ENCODE data around the genes THRSP and ALG8.

DNA sequence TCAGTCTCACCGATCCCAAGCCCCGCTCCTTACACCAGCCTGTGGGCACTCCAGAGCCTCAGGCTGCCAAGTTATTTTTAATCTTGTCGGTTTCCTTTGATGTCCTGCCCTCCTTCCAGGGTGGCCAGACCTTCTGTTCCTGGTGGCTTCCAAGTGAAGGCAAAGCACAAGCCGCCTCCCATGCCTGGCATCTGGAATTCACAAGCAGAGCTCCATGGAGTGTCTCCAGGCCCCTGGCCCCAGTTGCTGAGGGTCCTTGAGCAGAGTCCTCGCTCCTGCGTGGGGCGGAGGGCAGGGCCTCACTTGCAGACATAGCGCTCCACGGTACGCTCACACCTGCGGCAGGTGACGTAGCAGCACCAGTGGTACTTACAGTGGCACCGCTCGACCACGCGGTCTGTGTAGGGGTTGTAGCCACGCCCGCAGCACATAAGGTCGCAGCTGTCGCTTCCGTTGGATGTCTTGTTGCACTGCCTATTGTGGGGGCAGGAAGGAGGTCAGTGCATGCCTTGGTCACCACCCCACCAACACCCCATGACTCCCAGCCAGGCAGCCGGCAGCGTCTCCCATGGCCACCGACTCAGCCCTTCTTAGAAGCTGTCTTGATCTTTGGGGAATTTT is 19.4 kb downstream of the WNT11 start:
- PRO-cap = no peak
- RAMPAGE, long total RNA, 4 experiments = no peak in any of the 4 experiments

- PRO-cap = bidirectional peak, plus-strand start at chr11:76209058, minus-strand start at chr11:76208835
- RAMPAGE, long total RNA, 4 experiments = no peak in any of the 4 experiments
Measured at GRCh38 chr11:76208523-76209133, 2.3 kb upstream of the WNT11 start.

- PRO-cap = no peak
- RAMPAGE, long total RNA, 4 experiments = no peak in any of the 4 experiments
Measured at GRCh38 chr11:76247932-76248376, 41.7 kb upstream of the WNT11 start.

GRCh38 chr11:76351055-76351438 is 29.9 kb downstream of the THAP12 start:
- PRO-cap = no peak
- RAMPAGE, long total RNA, 4 experiments = no peak in any of the 4 experiments

GRCh38 chr11:76606164-76606890 is 64.2 kb downstream of the LRRC32 start:
- PRO-cap = no peak
- RAMPAGE, long total RNA, 4 experiments = no peak in any of the 4 experiments

GRCh38 chr11:76669734-76670520 is 620 bp downstream of the LRRC32 start:
- PRO-cap = bidirectional peak, plus-strand start at chr11:76670007, minus-strand start at chr11:76669958
- RAMPAGE, long total RNA, 4 experiments = start-site peak on the minus strand in 2 of 4 experiments, at chr11:76669821-76670021 at its widest, 12 to 18 reads per replicate

DNA sequence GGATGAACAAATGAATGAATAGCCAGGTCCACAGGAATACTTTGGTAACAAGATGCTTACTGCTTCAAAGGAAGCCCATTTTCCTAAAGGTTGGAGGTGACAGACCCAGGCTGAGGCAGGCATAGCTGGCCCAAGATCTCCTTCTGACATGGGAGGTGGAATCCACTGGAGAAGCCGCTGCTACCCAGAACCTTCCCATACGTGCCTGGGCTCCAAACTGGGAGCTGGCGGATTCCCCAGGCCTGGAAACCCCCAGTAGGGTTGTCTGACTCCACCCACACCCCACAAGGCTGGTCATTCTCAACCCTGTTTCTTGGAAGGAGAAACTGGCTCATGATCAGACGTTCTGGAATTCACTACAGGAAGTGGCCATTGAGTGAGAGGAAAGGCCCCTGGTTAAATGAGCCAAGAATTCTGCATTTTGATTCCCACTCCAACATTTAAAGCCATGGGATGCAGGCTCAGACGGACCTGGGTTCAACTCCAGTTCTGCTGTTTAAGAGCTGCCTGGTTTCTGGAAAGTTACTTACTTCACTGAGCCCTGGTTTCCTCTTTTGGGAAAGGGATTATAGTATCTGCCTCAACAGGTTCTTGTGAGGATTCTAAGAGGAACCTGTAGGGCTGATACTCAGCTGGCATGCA is 19.5 kb upstream of the TSKU start:
- PRO-cap = no peak
- RAMPAGE, long total RNA, 4 experiments = no peak in any of the 4 experiments

DNA sequence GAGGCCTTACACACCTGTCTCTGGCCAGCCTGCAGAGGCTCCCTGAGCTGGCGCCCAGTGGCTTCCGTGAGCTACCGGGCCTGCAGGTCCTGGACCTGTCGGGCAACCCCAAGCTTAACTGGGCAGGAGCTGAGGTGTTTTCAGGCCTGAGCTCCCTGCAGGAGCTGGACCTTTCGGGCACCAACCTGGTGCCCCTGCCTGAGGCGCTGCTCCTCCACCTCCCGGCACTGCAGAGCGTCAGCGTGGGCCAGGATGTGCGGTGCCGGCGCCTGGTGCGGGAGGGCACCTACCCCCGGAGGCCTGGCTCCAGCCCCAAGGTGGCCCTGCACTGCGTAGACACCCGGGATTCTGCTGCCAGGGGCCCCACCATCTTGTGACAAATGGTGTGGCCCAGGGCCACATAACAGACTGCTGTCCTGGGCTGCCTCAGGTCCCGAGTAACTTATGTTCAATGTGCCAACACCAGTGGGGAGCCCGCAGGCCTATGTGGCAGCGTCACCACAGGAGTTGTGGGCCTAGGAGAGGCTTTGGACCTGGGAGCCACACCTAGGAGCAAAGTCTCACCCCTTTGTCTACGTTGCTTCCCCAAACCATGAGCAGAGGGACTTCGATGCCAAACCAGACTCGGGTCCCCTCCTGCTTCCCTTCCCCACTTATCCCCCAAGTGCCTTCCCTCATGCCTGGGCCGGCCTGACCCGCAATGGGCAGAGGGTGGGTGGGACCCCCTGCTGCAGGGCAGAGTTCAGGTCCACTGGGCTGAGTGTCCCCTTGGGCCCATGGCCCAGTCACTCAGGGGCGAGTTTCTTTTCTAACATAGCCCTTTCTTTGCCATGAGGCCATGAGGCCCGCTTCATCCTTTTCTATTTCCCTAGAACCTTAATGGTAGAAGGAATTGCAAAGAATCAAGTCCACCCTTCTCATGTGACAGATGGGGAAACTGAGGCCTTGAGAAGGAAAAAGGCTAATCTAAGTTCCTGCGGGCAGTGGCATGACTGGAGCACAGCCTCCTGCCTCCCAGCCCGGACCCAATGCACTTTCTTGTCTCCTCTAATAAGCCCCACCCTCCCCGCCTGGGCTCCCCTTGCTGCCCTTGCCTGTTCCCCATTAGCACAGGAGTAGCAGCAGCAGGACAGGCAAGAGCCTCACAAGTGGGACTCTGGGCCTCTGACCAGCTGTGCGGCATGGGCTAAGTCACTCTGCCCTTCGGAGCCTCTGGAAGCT is 13.6 kb downstream of the TSKU start:
- PRO-cap = no peak
- RAMPAGE, long total RNA, 4 experiments = no peak in any of the 4 experiments

DNA sequence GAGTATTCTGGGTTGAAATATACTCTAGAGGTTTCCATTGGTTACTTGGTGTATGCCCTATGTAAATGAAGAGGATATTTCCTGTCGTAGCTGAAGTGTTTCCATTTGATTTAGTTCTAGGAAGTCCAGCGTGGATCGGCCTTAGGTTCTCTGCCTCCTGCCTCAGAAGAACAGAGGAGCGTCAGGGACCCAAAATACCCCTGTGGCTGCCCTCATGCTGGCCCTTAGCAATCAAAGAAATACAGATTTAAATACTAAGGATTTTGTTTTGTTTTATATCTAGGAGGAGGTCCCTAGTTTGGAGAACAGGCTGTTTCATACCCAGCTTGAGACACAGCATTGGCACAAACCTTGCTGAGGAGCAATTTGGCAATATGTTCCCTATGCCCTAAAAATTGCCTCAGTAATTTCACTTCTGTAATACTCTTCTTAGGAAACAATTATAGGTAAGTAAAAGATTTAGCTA is 36.9 kb downstream of the TSKU start:
- PRO-cap = unidirectional peak, plus-strand start at position 113 of the sequence
- RAMPAGE, long total RNA, 4 experiments = no peak in any of the 4 experiments

GRCh38 chr11:77065613-77066158 is 1.1 kb upstream of the CAPN5 start:
- PRO-cap = unidirectional peak, plus-strand start at chr11:77066032
- RAMPAGE, long total RNA, 4 experiments = no peak in any of the 4 experiments

DNA sequence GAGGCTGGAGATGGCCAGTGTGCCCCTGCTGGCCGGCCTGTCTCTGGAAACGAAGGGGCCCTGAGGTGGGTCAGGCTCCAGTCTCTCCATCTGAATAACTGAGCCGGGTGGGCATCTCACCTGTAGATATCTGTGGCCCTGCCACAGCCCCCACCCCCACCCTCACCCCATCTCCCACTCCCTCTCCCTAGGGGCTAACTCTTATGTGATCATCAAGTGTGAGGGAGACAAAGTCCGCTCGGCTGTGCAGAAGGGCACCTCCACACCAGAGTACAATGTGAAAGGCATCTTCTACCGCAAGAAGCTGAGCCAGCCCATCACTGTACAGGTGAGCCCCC is 5.7 kb upstream of the MYO7A start:
- PRO-cap = no peak
- RAMPAGE, long total RNA, 4 experiments = no peak in any of the 4 experiments

DNA sequence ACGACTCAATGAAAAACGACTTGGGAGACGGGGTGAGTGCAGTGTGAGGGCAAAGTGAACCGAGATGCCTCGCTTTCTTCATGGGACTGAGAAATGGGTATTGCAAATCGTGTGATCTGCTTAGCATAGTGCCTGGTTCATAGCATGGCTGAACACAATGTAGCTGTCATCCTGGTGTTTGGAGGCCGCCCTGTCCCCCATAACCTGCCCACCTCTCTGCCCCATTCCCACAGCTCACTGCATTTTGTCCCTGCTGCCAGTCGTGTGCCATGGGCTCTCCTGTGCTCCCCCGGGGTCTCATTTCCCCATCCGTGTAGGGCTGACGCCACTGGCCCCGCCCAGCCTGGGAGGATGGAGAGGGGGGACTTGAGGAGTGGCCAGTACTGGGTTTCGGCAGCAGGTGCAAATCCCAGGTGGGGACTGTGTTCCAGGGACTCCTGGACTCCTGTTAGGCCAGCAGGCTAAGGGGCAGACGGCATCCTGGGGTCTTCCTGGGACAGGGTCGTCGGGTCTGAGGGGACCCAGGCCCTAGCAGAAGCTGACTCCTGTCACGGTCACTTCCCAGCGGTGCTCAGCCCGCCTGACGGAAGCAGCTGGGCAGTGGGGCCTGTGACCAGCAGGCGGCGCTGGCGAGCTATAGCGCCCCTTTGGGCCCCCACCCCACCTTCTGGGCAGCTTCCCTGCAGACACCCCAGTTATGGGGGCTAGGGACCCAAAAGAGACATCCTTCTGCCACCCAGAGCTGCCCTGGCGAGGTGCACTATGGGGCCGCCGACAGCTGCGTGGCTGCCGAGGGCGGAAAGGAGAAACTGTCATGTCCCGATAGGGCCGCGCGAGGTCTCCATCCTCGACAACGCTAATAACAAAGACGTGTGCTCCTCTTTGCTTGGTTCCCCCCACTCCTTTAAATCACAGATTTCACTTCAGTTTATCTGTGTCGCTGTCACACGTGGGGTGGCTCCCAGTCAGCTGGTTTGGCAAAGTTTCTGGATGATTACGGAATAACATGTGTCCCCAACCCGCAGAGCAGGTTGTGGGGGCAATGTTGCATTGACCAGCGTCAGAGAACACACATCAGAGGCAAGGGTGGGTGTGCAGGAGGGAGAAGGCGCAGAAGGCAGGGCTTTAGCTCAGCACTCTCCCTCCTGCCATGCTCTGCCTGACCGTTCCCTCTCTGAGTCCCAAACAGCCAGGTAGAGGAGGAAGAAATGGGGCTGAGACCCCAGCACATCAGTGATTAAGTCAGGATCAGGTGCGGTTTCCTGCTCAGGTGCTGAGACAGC is 922 bp upstream of the MYO7A start:
- PRO-cap = no peak
- RAMPAGE, long total RNA, 4 experiments = no peak in any of the 4 experiments

DNA sequence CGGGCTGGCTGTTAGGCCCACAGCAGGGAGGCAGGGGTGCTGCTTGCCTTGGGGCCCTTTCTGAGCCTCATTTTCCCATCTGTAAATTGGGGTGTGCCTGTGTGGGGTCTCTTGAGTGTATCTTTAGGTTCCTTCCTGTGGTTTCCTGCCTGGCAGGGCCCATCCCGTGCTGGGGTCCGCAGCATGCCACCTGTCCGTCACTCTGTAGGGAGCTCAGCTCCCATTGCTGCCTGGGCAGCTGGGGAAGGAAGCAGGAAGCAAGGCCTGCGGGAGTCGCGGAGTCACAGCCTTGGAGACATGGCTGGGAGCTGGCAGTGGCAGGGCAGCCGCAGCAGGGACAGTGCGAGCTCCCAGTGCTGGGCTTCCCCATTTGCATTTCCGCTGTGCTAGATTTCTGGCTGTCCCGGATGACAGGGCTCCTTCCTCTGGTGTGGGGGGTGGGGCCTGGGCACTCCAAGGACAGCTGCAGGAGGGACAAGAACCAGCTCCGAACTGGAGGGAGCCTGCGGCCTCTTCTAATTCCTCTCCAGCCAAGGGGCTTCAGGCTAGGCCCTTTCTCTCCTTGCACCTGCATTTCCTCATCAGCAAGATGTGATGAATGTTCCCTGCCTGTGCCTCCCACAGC is 47.8 kb downstream of the MYO7A start:
- PRO-cap = no peak
- RAMPAGE, long total RNA, 4 experiments = no peak in any of the 4 experiments

DNA sequence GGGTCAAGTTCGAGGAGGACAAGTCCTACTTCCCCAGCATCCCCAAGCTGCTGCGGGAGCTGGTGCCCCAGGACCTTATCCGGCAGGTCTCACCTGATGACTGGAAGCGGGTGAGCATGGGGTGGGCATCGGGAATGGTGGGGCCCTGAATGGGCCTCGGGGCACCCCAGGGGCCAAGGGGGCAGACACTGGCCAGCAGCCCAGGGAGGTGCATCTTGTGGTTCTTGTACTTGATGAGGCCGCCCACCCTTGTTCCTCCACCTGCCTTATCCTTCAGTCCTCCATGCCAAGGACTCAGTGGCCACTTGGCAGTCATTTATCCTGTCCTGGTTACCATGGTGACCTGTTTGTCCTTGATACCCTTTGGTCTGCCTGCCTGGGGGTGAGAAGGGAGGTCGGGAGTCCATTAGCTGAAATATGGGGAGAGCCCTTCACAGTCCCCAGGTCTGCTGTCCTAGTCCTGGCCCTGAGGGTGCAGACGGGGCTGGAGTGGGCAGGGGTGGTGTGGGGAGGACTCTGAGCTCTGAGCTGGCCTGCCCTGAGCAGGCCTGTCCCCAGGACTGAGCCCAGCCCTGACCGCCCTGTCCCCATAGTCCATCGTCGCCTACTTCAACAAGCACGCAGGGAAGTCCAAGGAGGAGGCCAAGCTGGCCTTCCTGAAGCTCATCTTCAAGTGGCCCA is 83.3 kb downstream of the MYO7A start:
- PRO-cap = no peak
- RAMPAGE, long total RNA, 4 experiments = no peak in any of the 4 experiments

- PRO-cap = unidirectional peak, plus-strand start at chr11:77473120; bidirectional peak, plus-strand start at chr11:77473654, minus-strand start at chr11:77473612
- RAMPAGE, long total RNA, 4 experiments = start-site peak on the minus strand in 4 of 4 experiments, at chr11:77473566-77473733 at its widest, 32 to 751 reads per replicate
Measured at GRCh38 chr11:77473085-77473884, 609 bp downstream of the PAK1 start.

DNA sequence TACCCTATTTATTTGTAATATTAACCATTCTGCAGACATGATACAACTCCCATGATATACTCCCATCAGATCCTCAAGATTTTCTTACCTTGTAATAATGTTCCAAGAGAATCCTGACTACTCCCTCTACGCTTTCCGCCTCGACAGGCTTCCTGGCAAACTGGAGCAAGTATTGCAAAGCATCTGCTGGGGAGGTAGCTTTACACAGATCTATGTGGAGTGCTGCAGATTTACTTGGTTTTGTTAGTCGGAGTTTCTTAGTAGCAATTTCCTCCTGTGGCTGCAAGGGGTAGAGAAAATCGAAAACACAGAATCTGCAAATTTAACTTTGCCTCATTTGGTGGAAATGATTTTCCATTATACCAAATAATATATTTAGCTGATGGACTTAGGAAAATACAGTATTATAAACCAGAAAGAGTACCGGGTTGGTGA is 3.4 kb downstream of the INTS4 start:
- PRO-cap = no peak
- RAMPAGE, long total RNA, 4 experiments = no peak in any of the 4 experiments

- PRO-cap = no peak
- RAMPAGE, long total RNA, 4 experiments = no peak in any of the 4 experiments
Measured at GRCh38 chr11:78063464-78064147, at the start of gene THRSP. THRSP (plus strand) TSS chr11:78063861.

DNA sequence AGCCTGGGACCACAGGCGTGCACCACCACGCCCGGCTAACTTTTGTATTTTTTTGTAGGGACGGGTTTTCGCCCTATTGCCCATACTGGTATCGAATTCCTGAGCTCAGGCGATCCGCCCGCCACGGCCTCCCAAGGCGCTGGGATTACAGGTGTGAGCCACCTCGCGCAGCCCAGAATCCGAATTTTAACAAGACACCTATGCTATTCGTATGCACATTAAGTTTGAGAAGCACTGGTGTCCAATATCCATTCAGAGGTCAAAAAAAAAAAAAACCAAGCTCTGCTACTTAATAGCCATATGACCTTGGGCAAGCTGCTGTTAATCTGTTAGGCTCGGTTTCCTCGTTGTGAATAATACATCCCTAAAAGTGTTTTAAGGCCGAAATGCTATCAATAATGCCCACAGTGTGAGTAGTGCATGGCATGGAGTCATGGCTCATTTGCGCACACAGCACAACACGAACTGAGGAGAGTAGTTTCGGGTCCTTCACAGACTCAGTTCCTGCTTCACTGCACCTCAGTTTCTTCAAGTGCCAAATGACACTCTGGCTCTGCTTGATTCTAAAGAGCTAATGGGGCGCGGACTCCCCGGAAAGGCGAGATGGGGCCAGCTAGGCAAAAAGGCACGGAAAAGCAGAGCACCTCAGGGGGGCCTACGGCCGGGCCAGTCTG is 672 bp downstream of the NDUFC2 start:
- PRO-cap = no peak
- RAMPAGE, long total RNA, 4 experiments = no peak in any of the 4 experiments

DNA sequence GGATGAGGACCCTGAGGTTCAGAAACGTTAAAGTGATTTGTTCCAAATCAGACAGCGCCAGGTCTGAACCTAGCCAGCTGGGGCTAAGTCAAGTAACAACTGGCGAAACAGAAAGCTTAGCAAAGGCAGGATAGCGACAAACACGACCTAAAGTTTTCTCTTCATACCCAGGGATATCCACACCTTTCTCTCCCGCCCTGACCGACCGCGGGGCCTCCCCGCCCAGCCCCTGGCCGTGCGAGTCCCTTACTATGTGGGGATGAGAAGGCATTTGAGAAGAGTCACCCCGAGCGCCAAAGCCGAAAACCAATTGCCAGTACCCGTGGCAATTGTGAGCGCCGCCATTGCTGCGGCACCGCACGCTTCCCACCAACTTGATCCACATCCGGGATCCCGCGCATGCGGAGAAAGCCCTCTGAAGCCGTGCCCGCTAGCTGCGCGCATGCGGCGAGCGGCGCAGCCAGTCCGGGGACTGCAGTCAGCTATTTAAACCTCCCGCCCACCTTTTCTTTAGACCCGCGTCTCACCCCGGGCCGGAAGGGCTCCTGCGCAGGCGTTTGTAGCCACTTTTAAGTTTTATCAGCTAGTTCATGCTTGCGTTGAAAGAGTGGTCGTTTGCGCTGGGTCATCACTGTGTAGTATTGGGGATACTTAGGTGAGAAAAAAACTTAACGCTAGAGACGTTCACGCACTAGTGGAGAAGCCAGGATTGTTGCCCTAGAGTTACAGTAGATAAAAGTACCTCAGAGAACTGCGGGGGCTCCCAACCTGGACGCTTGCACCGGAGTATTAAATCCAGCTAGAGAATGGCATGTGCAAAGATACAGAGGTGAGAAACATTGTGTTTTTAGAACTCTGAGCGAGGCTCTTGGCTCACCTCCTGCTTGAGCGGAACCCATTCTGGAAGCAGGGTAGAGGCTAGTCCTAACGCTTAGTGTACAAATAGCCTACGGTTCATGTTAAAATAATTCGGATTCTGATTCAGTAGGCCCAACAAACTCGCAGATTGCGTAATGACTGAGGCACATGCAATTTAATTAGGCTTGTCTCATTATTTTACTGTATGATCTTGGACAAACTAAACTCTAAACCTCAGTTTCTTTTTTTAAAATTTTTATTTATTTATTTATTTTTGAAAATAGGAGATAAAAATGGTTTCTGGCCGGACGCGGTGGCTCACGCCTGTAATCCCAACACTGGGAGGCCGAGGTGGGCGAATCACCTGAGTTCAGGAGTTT is at the start of gene ALG8:
TSS of gene ALG8 (minus strand) at position 383 of the 1,238 bp plus-strand sequence.
- PRO-cap = bidirectional peak, plus-strand start at position 513 of the sequence, minus-strand start at position 383 of the sequence
- RAMPAGE, long total RNA, 4 experiments = start-site peak on the plus strand in 3 of 4 experiments, centred at positions 537 to 549 of the sequence, 12 to 15 reads per replicate; start-site peak on the minus strand in 3 of 4 experiments, centred at positions 360 to 378 of the sequence, 37 to 103 reads per replicate

DNA sequence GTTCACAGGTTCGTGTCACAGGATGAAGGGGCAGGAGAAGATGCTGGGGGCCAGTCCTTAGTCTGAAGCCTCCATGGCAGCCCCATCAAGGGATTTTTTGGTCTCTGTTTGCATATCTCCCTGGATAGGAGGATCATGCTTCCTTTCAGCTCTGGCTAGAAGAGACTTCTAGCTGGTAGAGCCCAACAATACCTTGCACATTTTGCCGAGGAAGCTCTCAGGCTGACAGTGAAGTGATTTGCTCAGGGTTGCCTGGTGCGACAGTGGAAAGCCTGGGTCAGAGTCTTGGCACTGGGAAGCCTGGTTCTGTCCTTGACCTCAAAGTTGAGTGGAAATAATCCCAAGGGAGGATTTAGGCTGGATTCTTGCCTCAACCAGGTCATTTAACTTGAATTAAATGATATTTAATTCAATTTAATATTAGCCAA is 24.3 kb upstream of the ALG8 start:
- PRO-cap = no peak
- RAMPAGE, long total RNA, 4 experiments = no peak in any of the 4 experiments

All from gastroesophageal sphincter (tissue), 4 donors.